H9 (cell line): ENCODE data around the genes LRBA and FHIP1A.

- PRO-cap: no peak
Measured at GRCh38 chr4:150771859-150772506, 190.0 kb downstream of the MAB21L2 start.

GRCh38 chr4:150806075-150806585 is 209.0 kb downstream of the LRBA start:
- PRO-cap: no peak

GRCh38 chr4:151014872-151015508 is at the start of gene LRBA:
Gene LRBA (minus strand): TSS chr4:151015284.
- PRO-cap: bidirectional peak, plus-strand start at chr4:151015385, minus-strand start at chr4:151015284

- PRO-cap: no peak
Measured at GRCh38 chr4:151168351-151168830, 69.0 kb downstream of the RPS3A start.

DNA sequence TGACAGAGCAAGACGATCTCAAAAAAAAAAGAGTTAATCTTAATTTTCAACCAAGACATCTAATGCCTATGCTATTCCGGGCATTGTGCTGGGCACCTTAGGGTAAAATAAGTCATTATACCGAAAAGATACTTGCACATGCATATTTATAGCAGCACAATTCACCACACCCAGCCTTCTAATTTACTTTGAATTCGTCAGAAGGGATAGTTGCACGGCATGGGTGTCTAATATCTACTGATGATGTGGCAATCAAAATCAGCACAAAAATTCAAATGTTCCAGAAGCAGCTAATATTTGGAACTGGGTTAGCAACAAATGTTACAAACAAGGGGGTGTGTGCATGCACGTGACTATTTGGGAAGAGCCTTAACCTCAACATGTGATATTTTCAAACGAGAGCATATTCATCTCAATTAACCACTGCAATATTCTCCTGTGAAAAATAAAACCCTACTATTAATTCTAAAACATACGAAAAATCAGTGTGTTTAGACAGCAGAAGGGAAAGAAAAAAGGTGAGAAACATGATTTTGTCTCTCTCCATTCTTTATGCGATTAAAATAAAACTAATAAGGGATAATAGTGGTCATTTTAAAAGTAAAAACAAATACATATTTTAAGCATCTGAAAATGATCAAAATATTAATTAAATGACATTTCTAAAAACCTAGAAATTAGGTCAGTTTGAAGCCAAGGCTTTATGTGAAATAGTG is 79.6 kb upstream of the PRSS48 start:
- PRO-cap: no peak

GRCh38 chr4:151293756-151294430 is 16.9 kb downstream of the PRSS48 start:
- PRO-cap: no peak

GRCh38 chr4:151316730-151316946 is 8.8 kb downstream of the SH3D19 start:
- PRO-cap: no peak

DNA sequence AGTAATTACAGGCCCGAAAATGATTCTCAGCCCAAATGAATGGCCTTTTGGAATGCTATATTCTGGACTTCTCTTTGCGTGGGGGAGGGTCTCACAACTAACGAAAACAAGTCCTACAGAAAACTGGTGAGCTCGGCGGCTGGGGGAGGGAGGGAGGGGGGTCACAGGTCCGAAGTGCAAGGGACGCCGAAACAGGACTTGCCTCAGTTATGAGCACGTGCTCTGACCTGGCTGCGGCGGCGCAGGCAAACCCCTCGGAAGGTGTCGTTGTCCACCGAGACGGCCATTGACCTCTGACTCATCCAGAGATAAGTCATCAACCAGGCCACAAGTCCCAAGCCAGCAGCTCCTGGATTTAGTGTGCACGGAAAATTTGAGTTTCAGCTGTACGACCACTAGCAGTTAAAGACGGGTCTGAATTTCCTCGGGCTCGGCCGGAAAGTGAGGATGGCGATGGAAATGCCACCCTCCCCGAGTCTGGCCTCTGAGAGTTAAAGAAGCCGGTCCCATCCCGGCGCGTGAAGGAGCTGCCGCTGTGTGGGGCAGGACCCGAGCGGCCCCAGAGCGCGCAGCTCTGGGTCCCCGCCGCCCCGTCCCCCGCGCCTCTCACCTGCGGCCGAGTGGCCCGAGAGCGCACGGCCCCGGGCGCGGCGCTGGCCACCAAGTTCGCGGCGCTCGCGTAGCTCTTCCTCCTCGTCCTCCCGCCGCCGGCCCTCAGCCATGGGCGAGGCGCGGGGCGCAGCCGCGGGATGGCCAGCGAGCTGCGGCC is 590 bp downstream of the SH3D19 start:
- PRO-cap: bidirectional peak, plus-strand start at position 206 of the sequence, minus-strand start at position 229 of the sequence; bidirectional peak, plus-strand start at position 301 of the sequence, minus-strand start at position 295 of the sequence; bidirectional peak, plus-strand start at position 562 of the sequence, minus-strand start at position 716 of the sequence

DNA sequence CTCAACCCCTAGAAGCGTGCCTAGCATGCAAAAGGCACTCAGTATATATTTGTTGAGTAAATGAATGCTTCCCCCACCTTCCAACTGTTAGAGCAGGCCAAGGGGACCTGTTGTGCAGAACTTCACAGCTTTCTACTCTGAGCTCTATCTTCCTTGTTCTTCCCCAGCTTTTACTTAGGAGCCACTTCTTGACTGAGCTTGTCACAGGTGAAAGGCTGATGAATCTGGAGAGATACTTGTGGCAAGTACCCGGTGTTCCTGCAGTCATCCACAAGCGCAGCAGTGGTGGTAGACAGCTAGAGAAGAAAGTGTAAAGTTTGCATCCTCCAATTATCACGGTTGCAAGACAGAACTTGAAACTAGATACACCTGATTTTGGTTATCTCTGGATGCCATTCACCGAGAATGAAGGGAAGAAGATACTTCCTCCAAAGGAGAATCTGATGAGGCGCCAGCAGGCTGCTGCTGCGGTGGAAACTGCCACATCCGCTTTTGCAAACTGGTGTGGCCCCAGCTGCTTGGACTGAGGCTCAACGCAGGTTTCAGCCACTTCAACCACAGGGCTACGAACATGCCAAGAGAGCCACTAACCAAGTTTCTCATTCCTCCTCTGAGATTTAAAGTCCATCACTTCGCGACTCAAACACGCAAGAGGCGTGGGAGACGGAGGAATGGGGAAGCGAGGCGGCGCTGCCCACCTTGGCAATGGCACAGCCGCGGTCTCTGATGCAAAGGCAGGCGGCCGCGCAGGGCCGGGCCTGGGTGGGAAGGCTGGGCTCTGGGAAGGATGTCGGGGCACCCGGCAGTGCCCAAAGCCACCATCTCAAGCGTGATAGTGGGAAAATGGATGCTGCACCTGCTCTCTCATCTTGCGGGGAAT is 1.3 kb upstream of the FHIP1A start:
- PRO-cap: no peak

DNA sequence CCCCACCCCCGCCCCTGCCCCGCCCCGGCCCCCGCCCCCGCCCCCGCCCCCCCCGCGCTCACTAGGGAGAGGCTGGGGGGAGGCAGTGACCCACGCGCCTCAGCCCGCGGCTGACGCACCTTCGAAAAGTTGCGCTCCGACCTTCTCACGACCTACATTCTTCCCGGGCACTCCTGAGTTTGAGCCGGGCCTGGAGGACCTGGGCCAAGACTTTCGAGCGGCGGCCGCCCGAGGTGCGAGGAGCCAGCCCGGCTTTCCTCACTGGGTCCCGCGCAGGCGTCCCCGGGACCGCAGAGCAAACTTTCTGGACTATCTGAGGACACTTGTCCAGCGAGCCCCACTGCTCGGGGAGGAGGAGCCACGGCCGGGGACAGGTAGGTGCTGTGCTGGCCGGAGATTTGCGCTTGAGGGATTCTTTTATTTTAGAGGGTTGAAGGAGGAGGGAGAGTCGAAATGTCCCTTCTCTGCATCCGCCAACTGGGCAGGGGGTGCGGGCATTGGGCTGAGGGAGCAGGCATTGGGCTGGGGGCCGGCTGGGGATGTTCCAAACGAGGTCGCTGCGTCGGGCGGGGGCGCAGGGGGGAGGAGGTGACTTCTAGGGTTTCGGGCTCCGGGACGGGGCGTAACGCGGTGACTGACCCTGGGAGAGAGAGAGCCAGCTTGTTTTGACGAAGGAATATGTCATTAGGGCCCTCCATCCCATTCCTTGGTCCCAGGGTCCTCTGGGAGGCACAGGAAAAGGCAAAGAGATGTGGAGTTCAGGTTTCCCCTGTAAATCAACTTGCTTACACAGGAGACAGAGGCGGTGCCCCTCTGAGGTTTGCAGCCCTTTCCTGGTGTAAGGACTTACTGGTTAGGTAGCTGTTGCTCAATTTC is at the start of gene FHIP1A:
TSS of gene FHIP1A (plus strand) at position 85 of the 876 bp plus-strand sequence.
- PRO-cap: bidirectional peak, plus-strand start at position 85 of the sequence, minus-strand start at position 181 of the sequence

GRCh38 chr4:151655465-151655868 is 105.3 kb downstream of the GATB start:
- PRO-cap: no peak

- PRO-cap: no peak
Measured at GRCh38 chr4:151671412-151672050, 89.3 kb downstream of the GATB start.

DNA sequence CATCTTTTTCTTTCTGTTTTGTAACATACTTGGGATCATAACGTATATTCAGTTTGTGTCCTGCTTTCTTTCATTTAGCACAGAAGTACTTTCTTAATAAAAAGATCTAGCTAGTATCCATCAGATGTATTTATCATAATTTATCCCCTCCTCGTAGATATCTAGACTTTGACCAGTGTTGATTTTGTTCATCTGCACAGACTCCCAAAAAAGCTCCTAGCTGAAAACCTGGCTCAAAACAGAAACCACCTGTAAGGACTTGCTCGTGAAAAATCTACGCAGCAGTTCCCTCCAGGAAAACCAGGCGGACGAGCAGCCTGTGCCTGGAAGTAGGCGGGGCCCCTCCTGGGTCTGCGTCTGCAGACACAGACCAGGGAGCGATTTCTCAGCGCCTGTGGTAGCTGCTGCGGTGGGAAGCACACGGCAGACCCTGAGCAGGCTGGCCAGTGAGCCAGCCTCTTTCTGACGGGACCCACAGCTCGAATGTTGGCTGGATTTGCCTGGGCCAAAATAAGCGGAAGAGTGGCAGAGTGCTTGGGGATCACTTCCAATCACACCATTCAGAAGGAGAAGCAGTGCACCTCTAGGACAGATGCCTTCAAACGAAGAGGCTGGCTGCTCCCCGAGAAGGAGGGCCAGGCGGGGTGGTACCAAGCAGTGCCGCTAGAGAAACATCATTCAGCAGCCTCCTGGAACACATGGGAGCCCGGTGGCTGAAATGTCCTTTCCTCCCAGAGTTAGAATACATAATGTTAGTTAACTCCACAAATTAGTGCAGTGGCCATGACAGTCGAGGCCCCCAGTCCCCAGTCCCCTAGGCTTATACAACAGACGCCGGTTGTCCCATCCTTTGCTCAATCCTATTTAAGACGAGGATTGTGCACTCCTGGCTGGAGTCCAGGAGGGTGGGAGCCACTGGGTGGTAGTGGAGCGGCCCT is 86.0 kb downstream of the GATB start:
- PRO-cap: no peak

DNA sequence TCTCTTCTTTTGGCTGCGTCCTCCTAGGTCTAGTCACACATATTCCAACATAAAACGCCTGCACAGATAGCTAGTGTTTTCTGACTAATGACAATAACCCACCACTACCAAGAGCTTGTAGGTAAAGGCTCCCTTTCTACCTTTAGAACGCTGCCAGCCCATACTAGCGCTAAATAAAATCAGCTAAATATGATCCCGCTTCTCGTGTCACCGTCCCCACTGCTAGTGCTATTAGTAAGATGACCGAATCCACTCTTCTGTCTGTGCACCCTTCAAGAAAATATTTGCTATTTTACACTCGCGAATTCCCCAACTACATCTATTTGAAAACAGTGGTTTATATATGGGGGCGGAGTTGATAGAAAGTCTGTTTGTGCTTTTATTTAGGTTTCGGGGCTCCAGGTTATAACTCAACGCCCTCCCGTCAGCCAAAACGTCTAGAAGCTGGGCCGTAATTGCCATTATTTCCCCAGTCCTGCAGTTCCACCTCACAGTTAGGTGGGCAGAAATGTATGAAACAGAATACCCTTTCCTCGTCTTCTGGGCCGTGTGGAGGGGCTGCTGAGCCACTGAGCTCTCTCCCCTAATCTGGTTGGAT is 427 bp downstream of the GATB start:
- PRO-cap: bidirectional peak, plus-strand start at position 472 of the sequence, minus-strand start at position 230 of the sequence

- PRO-cap: no peak
Measured at GRCh38 chr4:151763377-151763753, 2.6 kb upstream of the GATB start.

DNA sequence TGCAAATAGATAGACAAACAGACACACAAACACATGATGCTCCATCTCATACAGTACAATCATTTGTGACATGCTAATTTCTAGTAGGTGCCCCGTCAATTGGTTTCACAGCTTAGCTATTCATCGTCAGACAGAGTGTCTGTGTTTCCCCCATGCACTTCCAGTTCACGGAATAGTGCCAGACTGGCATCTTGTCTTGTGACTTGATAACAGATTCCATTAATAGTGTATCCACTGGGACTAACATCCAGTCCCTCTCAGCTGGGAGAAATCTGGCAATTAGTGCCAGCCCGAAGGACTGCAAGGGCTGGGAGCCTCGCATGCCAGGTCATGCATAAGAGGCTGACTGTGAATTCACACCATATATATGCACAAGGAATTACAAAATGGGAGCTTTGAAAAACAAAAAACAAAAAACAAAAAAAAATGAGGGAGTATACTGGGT is 20.2 kb upstream of the GATB start:
- PRO-cap: no peak

DNA sequence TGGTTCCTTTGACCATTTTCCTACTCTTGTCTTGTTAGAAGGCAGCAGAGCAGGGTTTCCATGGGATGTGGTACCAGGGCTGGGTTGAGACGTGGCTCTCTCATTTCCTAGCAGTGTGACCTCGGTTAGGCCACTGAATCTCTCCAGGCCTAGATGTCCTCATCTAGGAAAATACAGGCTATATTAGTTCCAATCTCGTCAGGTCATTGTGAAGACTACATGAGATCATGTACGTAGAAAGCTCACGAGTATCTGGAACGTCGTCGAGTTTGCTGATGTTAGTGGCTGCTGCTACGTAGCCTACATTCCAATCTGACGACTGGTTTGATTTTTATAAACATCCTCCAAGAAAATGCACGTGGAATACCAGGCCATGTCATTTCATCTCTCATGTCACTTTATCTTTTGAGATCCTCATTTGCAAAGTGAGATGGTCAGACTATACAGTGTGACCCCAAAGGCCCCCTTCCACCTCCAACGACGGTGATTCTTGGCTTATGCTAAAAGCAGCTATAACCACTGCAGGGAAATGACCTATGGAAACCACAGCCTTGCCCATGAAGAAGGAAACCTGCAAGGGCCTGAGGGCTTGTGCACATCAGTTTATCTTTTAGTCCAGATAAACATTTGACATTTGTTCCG is 278.4 kb upstream of the GATB start:
- PRO-cap: no peak

DNA sequence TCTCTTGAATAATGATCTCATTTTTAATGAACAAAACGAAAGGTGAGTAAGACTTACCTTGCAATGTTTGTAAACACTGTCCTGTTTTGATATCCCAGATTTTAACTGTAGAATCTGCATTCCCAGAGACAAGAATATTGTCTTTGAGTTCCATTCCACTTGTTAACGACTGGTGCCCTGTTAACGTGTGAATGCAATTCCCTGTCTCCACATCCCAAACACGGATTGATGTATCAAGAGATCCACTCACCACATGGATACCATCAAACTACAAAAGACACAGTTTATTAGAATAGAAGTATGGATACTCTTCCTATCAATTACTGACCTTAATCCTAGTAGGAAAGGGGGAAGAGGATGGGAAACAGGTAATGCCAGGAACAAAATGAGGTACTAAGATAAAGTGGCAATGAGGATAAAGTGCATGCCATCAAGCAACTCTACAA is 211.7 kb downstream of the FBXW7 start:
- PRO-cap: no peak

DNA sequence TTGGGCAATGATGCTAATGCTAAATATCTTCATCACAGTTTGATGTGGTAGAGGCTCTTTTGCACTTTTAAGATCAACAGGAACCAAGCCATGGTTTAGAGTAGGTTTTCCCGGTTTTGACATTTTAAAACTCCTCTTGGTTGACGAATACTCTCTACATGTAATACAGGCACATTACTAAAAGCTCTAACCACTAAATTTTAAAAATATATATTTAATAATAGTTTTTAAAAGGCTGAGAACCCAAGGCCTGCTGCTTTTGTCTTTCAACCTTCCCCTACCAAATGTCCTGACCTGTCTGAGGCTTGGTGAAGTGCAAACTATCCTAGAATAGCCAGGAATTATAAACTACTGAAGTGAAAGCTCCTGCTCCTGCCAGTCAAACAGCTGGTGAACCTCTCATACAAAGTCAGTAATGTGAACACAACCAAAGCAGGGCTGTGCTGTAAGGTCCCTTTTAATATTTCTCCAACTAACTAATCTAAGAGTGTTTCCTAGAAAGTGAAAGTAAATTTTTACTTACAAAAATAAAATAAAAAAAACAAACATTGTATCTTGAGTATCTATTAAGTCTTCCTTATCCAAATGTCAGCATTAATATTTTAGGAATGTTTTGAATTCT is 153.6 kb downstream of the FBXW7 start:
- PRO-cap: no peak

DNA sequence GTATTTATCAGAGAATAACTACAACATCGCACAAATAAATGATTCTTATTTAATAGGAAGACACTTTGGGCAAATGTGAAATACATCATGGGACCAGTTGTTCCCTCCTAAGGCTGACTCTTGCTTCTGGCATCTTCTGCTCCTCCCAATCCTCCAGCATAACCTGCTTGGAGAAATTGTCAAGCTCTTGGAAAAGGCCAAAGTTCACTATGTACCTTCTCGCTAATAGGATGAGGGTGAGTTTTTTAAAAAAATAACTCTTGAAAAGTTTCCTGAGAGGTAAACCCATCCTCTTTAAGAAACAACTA is 53.4 kb upstream of the FBXW7 start:
- PRO-cap: unidirectional peak, minus-strand start at position 178 of the sequence